A549 (cell line): ENCODE data around the genes DNHD1, OR2D3 and RIC3.

DNA sequence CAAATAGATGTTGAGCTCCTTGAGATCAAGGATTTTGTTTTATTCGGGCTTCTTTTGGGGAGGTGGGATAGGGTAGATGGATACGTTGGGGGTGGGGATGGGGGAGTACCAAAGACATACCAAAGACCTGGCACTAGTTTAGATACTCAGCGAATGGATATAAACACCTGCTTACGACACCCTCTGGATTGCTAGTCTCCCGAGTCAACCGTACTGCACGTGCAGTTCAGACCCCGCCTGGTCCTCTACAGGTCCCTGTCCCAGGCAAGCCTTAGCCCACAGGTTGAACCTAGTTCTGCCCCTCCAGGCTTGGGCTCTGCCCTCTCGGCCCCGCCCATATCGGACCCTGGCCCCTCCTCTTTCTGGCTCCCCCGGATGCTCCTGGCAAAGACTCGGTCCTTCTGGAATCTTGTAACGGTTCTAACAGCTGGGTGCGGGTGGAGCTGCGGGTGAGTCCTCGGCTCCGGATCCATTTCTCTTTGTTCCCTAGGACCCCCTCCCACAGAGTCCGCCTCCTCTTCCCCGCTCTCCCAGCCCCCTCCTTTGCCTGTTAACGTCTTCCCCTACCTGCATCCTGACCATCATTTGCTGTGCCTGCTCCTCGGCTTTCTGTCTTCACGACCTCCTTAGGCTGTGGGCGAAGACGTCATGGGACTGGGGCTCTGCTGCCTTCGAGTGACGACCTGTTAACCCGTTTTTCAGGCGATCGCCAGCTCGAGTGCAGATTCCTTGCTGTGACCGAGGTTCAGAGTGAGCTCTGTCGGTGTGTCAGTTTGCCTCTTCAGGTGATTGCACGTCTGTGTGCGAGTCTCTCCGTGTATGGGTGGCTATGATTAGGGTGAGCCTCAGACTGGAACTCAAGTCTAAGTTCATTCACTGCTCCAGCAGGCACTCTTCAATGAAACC, at the start of gene DNHD1:
TSS of gene DNHD1 (plus strand) at position 398 of the 906 bp plus-strand sequence.
- PRO-cap, result no peak
CAGE:
- cytosol, long polyA plus RNA, result no peak
- long polyA plus RNA, result no peak
- nucleus, long polyA plus RNA, result no peak

GRCh38 chr11:6633632-6634127, 14.5 kb upstream of the TPP1 start:
- PRO-cap, result no peak
CAGE:
- cytosol, long polyA plus RNA, result no peak
- long polyA plus RNA, result no peak
- nucleus, long polyA plus RNA, result no peak

DNA sequence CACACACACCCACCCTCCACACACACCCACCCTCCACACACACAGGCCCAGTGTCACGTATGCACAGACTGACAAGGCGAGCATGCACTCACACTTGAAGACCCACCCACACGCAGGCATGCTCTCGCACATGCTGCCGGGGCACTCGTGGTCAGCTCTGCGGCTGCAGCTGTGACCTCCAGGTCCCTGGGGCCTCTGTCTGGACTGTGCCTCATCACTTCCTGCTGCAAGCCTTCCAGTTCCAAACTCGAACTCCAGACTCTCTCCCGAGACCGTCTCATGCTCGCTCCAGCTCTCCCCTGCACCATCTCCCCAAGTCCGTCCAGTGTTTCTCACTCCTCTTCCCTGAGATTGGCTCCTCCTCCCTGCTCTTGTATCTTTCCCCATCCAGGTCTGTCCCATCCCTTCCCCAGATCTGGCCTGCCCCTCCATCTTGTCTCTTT, 9.5 kb downstream of the DCHS1 start:
- PRO-cap, result no peak
CAGE:
- cytosol, long polyA plus RNA, result no peak
- long polyA plus RNA, result no peak
- nucleus, long polyA plus RNA, result no peak

DNA sequence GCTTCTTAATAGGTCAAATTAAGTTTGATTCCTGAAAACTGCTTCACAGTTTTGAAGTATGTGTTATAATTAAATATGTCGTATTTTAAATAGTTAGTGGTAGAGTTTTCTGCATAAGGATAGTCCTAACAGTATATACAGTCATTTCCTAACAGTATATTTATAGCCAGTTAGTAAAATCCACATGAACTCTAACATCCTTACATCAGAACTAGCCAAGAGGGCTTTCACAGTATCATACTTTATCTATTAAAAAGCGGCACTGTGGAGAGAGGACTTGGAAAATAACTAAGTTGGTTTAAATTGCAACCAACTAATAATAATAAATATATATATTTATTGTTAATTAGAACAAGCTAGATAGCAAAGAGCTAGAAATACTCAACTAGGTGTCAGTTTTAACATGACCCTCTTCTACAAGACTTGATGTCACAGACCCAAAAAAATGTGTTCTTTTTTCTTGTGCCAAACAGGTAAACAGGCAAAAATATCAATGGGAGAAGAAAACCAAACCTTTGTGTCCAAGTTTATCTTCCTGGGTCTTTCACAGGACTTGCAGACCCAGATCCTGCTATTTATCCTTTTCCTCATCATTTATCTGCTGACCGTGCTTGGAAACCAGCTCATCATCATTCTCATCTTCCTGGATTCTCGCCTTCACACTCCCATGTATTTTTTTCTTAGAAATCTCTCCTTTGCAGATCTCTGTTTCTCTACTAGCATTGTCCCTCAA, at the start of gene OR2D3:
TSS of gene OR2D3 (plus strand) at position 446 of the 733 bp plus-strand sequence.
- PRO-cap, result no peak
CAGE:
- cytosol, long polyA plus RNA, result no peak
- long polyA plus RNA, result no peak
- nucleus, long polyA plus RNA, result no peak

- PRO-cap, result no peak
CAGE:
- cytosol, long polyA plus RNA, result no peak
- long polyA plus RNA, result no peak
- nucleus, long polyA plus RNA, result no peak
These were observed 2.5 kb upstream of the PPFIBP2 start for GRCh38 chr11:7511277-7511774.

GRCh38 chr11:7520775-7521259, 7.0 kb downstream of the PPFIBP2 start:
- PRO-cap, result no peak
CAGE:
- cytosol, long polyA plus RNA, result no peak
- long polyA plus RNA, result no peak
- nucleus, long polyA plus RNA, result no peak

DNA sequence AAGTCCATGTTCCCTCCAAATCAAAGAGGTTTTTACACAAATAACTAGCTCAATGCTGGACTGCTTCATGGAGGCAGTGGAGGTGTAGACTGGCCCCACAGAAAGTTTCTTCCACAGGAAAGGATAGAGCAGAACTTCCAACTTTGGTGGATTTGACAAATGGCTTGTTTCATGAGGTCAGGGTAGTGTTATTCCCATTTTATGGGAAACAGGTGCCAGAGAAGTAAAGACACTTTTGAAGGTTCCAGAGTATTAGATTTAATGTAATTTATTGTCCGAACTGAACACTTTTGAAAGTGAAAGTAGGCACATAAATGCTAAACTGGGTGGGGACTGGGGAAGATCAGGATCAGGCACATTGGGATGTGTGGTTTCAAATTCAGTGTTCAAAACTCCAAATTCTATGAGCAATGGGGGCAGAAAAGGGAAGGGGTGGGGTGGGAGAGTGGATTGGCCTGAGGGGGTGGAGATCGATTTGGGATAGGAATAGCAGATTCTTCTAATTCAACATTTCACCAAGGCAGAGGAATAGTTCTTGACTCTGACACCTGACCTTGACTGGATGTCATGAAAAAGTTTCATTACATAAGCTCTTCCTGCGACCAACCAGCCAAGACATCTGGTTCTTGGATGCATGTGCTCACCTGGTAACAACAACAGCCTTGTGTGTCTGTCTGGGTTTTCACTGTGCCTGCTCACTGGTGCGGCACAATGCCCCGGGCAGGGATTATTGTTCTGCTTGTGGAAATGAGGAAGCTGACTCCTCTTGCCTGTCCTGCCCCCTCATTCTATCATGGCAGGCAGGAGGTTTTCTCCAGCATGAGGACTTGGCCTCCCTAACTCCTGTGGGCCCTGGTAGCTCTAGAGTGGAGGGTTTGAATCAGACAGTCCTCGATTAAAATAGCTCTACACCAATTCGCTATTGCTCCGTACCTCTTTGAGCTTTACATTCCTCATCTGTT, 10.8 kb downstream of the PPFIBP2 start:
- PRO-cap, result no peak
CAGE:
- cytosol, long polyA plus RNA, result no peak
- long polyA plus RNA, result no peak
- nucleus, long polyA plus RNA, result no peak

DNA sequence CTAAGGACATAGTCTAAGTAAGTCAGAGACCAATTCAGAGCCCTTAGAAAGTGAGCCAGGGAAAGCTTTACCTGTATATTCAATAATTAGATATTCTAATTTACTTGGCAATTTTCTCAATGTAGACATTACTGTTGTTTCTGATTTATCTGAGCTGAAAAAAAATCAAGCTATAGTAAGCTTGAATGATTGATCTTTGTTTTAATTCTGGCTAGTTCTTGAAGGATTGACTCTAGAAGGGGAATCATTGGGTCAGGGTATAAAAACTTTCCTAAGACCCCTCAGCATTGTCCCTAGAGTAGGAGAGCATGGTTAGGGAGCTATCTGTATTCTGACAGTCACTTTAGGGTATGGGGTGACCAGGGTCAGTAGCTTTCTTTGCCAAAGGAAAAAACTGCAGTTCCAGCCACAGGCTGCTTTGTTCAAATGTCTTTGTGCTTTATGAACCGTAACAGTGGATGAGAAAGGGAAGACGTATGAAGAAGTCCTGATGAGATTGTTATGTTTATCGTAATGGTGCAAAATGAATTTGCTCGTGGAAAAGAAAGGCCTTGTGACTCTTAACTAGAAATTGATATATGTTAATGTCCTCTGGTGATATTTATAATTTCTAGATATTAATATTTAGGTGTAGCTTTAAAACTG, 30.1 kb downstream of the CYB5R2 start:
- PRO-cap, result no peak
CAGE:
- cytosol, long polyA plus RNA, result no peak
- long polyA plus RNA, result no peak
- nucleus, long polyA plus RNA, result no peak

GRCh38 chr11:8168127-8169458, at the start of gene RIC3:
TSS of gene RIC3 (minus strand) at chr11:8169025.
- PRO-cap, result unidirectional peak, plus-strand start at chr11:8168601; bidirectional peak, plus-strand start at chr11:8169092, minus-strand start at chr11:8168993
CAGE:
- cytosol, long polyA plus RNA, result no peak
- long polyA plus RNA, result no peak
- nucleus, long polyA plus RNA, result no peak

DNA sequence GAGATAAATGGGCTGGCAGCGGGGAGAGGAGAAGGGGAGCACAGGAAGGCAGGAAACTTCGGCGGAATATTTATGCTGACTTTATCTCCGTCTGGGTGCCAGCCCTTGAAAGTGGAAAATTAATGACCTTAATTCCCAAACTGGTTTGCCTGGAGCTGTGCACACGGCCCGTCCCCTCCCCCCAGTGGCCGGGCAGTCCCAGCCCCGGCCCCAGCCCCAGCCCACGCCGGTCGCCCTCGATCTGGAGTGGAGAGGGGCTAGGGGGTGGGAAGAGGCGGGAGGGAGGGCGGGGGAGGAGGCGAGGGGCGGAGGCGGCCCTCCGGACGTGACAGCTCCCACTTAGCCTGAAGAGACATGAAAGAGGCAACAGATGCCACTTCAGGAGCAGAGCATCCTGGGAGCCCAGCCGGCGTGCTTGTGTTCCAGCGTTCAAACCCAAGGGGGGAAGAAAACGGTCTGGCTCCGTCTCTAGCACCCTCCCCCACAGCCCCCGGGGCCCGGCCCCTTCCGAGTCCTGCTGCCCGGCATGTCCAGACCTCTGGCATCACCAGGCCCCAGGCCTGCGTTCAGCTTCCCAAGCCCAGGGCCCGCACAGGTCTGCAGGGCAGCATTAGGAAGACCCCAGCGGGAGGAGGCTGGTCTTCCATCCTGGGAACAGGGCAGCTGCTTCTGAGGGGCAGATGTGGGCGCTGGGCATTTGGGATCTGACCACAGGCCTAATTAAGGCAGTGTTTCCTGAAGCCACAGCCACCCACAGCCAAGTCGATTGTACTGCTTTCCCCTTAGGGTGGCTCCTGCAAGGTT, 20.0 kb upstream of the LMO1 start:
- PRO-cap, result no peak
CAGE:
- cytosol, long polyA plus RNA, result no peak
- long polyA plus RNA, result no peak
- nucleus, long polyA plus RNA, result no peak

GRCh38 chr11:8647956-8648327, 34.5 kb downstream of the TRIM66 start:
- PRO-cap, result no peak
CAGE:
- cytosol, long polyA plus RNA, result no peak
- long polyA plus RNA, result no peak
- nucleus, long polyA plus RNA, result no peak

GRCh38 chr11:8716204-8716750, 33.7 kb downstream of the RPL27A start:
- PRO-cap, result no peak
CAGE:
- cytosol, long polyA plus RNA, result no peak
- long polyA plus RNA, result no peak
- nucleus, long polyA plus RNA, result no peak

GRCh38 chr11:8797714-8798346, 12.6 kb downstream of the DENND2B start:
- PRO-cap, result no peak
CAGE:
- cytosol, long polyA plus RNA, result no peak
- long polyA plus RNA, result no peak
- nucleus, long polyA plus RNA, result no peak

GRCh38 chr11:8808575-8808847, 2.0 kb downstream of the DENND2B start:
- PRO-cap, result no peak
CAGE:
- cytosol, long polyA plus RNA, result no peak
- long polyA plus RNA, result no peak
- nucleus, long polyA plus RNA, result no peak

DNA sequence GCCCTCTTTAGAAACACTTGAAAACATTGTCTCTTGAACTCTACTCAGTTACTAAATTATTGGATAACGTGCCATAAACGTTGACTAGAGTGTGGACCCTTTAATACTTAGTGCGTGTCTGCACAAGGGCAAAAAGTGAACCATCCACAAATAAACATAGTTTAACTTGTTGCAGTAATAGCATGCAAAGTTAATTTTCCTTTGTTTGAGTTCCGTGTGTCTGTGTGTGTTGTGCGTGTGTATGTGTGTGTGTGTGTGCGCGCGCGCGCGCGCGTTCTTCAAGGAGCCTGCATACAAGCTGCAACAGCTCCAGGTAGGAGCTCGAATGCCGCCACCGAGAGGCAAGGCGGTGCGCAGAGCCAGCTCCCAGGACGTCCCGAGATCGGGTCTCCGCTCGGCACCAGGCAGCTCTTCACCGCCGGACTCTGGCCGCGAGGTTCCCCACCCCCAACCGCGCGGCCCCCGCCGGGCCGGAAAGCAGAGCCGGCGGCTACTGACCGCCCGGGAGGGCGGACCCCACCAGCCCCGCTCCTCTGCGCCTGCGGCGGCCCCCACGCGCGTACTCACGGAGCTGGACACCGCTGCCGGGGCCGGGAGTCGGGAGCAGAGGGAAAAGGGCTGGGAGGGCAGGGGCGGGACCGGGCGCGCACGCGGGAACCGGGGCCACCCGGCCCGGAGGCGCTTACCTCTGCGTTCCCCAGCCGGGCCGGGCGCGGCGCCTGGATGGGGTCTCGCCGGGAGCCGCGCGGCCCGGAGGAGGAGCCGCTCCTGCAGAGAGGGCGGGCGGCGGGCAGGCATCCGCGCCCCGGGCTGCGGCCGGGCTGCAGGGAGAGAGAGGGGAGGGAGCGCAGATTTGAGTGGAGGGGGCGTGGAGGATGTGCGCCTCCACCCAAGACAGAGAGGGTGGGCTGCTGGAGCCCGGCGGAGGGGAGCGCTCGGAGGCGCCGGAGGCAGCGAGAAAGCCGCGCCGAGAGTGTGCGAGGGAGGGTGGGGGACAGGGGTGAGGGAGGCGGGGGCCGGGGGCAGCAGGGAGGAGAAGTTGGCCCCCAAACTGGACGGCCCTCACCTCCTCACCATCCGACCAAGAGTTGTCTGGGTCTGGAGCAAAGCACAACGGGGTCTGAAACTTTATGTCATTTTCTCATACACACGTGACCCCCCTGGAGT, 40.3 kb upstream of the AKIP1 start:
- PRO-cap, result no peak
CAGE:
- cytosol, long polyA plus RNA, result no peak
- long polyA plus RNA, result start-site peak on the minus strand centred at position 1,060 of the sequence, 188 bp wide, 15 and 19 reads in 2 replicates
- nucleus, long polyA plus RNA, result no peak

DNA sequence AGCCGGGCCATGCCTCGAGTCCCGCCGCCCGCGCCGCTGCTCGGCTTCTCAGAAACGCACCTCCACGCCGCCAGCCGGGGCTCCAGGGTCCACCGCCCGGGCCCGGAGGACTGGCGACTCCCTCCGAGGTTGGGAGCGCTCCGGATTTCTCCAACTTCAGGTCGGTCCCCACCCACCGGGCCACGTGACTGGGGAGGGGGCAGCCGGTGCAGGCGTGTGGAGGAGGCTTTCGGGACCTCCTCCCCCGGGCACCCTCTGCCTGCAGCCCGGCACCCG, 521 bp upstream of the NRIP3 start:
- PRO-cap, result no peak
CAGE:
- cytosol, long polyA plus RNA, result no peak
- long polyA plus RNA, result no peak
- nucleus, long polyA plus RNA, result no peak

GRCh38 chr11:9169691-9170391, 78.4 kb upstream of the SCUBE2 start:
- PRO-cap, result no peak
CAGE:
- cytosol, long polyA plus RNA, result no peak
- long polyA plus RNA, result no peak
- nucleus, long polyA plus RNA, result no peak

DNA sequence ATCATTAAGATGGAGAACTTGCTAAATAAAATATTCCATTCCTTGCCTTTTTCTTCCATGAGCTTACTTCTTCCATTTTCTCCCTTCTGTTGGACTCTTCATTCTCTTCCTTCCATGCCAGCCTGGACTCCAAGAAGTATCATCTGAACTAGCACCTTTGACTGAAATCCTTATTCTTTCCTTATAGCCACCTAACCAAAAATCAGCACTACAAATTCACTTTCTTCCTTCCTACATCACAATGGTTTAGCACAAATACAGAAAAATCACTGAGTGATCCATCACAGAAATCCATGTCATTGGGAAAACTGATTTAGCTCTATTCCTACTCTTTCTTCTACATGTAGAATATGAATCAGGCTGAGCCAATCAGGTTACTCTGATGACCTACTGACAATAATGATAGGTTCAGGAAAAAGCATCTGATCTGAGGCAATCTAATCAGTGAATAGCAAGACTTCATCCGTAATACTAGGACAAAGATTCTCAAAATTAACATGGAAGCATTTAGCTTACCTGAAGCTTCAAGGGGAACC, 6.0 kb downstream of the TMEM41B start:
- PRO-cap, result no peak
CAGE:
- cytosol, long polyA plus RNA, result no peak
- long polyA plus RNA, result no peak
- nucleus, long polyA plus RNA, result no peak

- PRO-cap, result no peak
CAGE:
- cytosol, long polyA plus RNA, result no peak
- long polyA plus RNA, result no peak
- nucleus, long polyA plus RNA, result no peak
These were observed 3.2 kb downstream of the TMEM41B start for GRCh38 chr11:9311285-9311588.

- PRO-cap, result no peak
CAGE:
- cytosol, long polyA plus RNA, result no peak
- long polyA plus RNA, result no peak
- nucleus, long polyA plus RNA, result no peak
These were observed 22.2 kb upstream of the IPO7 start for GRCh38 chr11:9362312-9362650.